ENCODE measurements around the genes MMRN2 and ATAD1.

GRCh38 chr10:83539675-83540385, 599.5 kb upstream of the GHITM start:
- RRBS, 2 experiments = no CpG with 5 or more reads among the region's 2 CpGs

- RRBS, 2 experiments = no CpG with 5 or more reads among the region's 24 CpGs
Observed at GRCh38 chr10:84280098-84280638, 35.3 kb downstream of the RGR start.

- RRBS, 2 experiments = no CpG with 5 or more reads among the region's 2 CpGs
Observed at GRCh38 chr10:84451808-84452345, 123.5 kb downstream of the CCSER2 start.

DNA sequence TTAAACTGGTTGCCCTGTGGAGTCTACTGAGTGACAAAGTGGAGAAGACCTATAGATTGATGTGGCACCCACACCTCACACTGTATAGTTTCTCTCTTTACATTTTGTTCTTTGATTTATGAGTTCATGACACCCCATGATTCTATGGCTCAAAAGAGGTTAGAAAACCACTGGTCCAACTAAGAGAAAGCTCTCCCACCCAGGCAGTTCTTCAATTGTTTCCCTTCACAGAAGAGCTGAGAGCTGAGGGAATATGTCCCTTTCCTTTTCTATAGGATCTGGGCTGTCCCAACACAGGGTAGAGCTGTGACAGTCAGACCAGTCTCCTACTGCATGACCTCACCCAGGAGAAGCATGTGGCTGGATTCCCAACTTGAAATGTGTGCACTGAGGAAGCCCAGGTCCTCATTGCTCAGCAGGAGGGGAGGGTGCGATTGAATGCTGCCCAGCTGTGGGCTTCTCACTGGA, 508.5 kb downstream of the CCSER2 start:
- RRBS, 2 experiments = no CpG with 5 or more reads among the region's 1 CpG

GRCh38 chr10:86521866-86522801, 542 bp upstream of the WAPL start:
- RRBS, 2 experiments = under 1 to 4% methylated on average over 24 to 28 of the region's 75 CpGs

DNA sequence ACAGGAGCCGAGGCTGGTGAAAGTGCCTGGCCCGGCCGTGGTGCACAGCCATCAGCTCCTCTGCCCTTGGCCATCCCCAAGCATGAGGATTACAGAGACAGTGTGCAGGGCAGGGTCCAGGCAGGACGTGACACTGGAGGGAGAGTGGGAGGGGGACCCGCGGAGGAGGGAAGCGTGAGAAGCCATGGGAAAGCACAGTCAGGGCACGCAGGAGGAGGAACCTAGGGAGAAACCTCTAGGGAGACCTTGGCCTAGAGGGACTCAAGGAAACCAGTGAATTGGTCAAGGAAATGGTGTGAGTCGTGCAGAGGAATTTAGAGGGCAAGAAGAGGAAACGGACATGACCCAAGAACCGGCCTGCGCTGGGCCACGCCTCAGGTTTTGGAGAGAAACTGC, 3.0 kb downstream of the OPN4 start:
- RRBS, 2 experiments = 38 to 75% methylated on average over 2 of the region's 13 CpGs

DNA sequence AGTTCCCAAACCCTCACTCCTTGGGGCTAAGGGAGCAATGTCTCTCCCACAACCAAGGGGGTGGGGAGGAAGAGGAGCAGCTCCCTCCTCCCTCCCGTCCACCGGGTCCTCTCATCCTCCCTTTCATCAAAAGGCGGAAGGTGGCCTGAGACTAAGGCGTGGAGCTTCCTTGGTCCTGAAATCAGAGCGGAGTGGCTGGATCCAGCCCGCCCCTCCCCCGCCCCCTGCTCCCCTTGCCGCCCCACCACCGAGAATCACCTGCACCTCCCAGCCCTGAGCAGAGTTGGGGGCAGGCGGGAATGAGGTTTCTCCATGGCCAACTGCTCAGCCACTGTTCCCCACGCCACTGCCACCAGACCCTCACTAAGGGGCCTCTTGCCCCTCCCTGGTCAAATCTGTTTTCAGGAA, 1.5 kb downstream of the MMRN2 start:
- RRBS, 2 experiments = no CpG with 5 or more reads among the region's 11 CpGs

- RRBS, 2 experiments = no CpG with 5 or more reads among the region's 14 CpGs
Observed at GRCh38 chr10:86957380-86958207, at the start of gene MMRN2. TSS of gene MMRN2 (minus strand) at chr10:86957615.

DNA sequence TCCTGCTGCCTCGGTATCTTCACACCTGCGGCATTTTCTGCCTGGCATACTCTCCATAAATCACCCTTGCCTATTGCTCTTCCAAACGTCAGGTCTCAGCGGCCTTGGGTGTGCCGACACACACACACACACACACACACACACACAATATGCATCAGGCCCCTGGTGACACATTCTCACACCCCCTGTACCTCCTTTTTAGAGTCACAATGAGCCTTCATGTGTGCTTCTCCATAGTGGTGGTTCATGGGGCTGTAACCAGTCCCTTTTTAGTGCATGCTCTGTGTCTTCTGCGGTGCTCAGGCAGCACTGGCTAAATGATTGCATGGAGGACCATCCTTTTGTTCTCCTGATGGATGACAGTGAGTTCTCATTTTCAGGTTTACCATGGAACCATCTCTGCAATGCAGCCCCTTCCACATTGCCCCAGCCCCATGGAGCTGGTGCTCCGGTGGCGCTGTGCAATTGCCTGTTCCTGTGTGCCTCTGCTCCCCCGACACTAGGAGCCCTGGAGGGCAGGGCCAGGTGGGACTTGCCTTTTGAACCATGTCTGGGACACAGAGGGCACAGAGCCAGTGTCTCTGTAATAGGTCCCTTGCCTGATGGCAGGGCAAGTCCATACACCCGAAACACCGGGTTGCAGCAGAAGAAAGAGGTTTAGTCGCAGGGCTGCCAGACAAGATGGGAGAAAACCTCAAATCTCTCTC, 4.6 kb downstream of the ADIRF start:
- RRBS, 2 experiments = no CpG with 5 or more reads among the region's 12 CpGs

- RRBS, 2 experiments = no CpG with 5 or more reads among the region's 3 CpGs
Observed at GRCh38 chr10:86979949-86980592, 11.8 kb downstream of the ADIRF start.

- RRBS, 2 experiments = no CpG with 5 or more reads among the region's 6 CpGs
Observed at GRCh38 chr10:87184421-87184995, 40.7 kb upstream of the NUTM2A start.

DNA sequence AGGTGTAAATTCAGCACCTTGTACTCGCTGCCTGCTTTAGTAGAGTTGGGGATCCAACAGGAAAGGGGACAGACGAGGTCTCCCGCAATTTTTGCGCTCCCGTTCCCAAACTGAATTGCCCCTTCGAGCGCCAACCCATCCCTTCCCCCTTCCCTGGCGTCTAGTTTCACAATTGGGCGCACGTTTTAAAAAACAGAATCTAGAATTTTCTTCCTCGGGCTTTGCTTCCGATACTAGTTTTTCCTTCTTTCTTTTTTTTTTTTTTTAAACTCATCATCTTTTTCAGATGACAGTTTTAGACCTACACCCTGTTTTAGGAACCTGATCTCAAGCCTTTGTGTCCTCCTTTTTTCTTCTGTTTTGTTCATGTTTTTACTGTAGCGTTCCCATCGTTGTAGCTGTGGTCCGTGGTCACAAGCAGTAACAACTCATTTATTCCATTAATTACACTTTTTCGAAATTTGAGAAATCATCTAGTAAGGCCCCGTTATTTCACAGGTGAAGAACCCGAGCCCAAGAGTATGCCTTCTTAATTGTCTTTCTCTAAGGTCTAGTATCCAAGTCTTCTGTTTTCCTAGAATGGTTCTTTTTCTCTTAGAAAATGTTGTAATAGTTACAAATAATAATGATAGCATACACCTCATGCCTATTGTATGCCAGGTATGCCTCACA, 1.2 kb downstream of the MINPP1 start:
- RRBS, 2 experiments = no CpG with 5 or more reads among the region's 18 CpGs

- RRBS, 2 experiments = no CpG with 5 or more reads among the region's 4 CpGs
Observed at GRCh38 chr10:87557463-87558098, 52.9 kb downstream of the MINPP1 start.

DNA sequence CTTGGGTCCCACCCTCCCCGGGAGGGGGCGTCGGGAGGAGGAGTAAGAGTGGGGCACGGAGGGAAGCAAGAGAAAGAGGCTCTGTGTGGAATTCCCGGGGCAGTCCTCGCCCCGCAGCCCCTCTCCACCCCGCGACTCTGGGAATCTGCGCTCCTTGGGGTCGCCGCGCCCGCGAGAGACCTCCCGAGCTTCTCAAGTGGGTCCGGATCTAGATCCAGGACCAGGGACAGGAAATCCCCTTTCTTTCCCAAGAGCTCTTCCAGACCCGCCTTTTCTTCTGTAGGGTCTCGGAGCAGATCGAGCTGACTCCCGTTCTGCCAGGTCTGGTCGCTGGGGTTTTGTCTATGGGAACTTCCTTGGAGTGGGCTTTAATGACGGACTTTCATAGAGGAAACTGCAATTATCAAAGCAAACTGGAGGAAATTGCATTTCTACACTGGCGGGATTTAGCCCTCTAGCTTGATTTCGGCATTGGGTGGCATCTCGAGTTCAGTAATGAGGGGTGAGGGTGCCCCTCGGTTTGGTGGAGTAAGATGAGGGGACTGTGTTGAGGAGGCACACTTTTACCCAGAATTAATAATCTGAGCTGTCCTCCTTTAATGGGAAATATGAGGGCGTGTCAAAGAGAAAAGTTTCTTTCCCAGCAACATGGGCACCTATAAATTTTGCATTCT, 544 bp downstream of the PAPSS2 start:
- RRBS, 2 experiments = under 1 to 6% methylated on average over 10 of the region's 28 CpGs

- RRBS, 2 experiments = no CpG with 5 or more reads among the region's 1 CpG
Observed at GRCh38 chr10:87805351-87805981, 12.6 kb downstream of the ATAD1 start.

GRCh38 chr10:87817425-87818649, at the start of gene ATAD1:
TSS of gene ATAD1 (minus strand) at chr10:87818226.
- RRBS, 2 experiments = under 1 to 5% methylated on average over 23 to 35 of the region's 73 CpGs

GRCh38 chr10:87915324-87915925, 52.0 kb downstream of the PTEN start:
- RRBS, 2 experiments = no CpG with 5 or more reads among the region's 6 CpGs